Amniotic epithelial cell (primary cell): Measurements from ENCODE around the gene DELE1.

DNA sequence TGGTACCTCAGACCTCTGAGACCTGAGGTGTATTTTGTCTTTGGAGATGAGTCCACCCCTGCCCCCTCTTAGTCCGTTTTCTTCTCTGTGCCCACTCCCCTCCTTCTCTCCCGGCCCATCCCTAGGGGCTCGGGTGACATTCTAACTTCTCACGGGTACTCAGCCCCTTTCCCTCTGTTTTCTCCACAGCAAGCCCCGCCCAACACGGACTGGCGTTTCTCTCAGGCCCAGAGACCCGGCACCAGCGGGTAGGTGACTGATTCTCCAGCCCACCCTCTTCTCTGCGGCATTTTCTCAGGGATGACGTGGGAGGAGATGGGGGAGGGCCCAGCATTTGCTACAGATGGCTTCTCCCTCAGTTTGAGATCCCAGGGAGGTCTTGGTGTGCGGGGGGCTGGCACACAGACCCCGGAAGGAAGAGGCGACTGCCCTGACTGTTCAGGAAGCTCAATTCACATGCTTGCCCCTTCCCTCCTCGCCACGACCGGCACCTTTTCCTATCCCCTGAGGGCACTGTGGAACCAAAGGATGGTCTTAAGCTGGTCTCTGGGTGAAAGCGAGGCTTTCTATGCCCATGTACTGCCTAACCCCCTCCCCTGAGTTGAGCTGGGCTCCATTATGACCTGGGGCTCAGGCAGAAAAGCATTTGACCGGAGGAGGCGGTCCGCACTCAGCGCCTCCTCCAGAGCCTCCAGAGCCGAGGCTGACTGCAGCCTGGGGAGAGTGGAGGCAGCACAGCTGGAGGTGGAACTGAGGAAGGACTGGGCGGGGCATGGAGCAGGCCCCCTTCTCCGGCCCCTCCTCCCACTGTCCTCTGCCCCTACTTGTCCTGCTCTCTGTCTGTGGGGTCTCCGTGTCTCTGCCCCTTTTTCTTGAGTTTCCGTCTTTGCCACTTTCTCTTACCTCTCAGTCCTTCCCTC lies 6.0 kb downstream of the PCDHGC5 start:
- RRBS, result 52% methylated on average over 9 of the region's 27 CpGs

DNA sequence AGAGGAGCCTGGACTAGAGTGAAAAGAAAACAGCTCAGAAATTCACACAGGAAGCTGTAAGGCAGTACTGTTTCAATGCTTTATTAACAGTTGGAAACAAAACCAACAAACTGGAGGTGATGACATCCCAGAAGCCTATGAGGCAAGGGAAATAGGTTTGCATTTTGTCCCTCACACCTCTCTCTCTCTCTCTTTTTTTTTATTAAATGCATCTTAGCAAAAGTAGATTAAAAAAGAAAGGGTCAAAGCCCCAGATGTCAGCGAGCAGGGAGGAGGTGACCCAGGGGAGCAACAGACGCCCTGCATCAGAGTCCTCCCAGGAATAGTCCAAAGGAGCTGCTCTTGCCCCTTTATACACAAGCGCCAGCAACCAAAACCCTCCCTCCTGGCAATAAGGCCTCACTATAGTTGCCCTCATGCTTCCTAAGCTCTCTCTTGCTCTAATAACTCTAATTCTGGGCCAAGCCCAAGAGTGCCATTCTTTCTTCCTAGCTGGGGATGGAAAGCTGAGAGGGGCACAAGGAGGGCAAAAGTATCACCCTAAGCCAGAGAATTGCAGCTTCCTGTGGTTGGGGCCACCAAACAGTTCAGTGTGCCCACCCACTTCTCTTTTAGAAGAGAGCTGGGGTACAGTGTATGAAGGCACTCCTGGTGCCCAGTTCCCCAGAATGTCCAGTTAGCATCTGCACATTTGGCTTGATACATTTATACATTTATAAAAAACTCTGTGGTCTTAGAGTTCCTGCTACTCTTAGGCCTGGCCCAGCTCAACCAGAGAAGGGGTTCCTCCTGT lies 26.3 kb downstream of the PCDHGC5 start:
- RRBS, result no CpG with 5 or more reads among the region's 3 CpGs

GRCh38 chr5:141564047-141564510 lies 54.7 kb downstream of the DIAPH1 start:
- RRBS, result no CpG with 5 or more reads among the region's 4 CpGs

DNA sequence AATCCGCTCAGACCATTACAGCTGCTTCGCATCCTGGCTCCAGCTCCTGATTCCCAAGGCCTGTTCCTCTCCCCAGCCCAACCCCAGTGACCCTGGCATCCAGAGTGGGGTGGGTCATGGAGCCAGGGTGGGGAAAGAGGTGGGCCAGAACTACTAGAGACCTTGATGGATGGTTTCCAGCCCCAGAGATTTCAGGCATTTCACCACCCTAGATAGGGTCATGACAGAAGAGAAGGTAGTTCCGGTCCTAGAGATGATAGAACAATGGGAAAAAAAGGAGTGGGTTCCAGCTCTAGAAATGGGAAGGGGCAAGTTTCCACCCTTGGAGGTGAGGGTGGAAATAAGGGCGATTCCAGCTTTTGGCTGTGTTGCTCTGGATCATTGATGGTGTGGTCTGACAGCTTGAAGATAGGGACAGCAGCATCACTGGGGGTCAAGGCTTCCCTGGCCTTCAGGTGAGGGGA lies 4.3 kb downstream of the RELL2 start:
- RRBS, result no CpG with 5 or more reads among the region's 4 CpGs

DNA sequence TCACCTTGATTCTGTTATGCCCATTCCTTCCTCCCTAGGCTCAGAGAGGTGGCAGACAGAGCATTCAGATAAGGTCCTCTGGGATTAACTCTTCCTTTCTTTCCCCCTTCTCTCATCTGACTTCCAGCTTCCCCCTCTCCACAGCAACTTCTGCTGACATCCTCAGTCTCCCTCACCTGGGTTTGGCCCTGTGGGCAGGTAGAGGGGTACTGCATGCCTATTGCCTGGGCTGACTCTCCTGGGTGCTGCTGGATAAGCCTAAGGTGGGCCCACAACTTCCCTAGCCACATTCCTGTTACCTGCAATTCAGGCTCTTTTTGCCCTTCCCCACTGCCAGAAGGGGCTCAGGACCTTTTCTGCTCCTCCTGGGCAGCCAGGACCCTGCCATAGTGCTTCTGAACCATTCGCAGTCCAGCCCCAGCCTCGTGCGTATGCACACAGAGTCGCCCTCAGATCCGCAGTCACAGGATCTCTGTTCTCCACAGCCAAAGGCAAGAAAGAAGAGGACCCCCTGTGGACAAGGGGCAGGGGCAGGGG lies 83.0 kb downstream of the PCDH1 start:
- RRBS, result no CpG with 5 or more reads among the region's 5 CpGs

- RRBS, result no CpG with 5 or more reads among the region's 11 CpGs
Observed at GRCh38 chr5:141843093-141844312, 34.7 kb downstream of the PCDH1 start.

- RRBS, result no CpG with 5 or more reads among the region's 18 CpGs
Observed at GRCh38 chr5:141862996-141863600, 15.1 kb downstream of the PCDH1 start.

GRCh38 chr5:141870739-141871257 lies 7.4 kb downstream of the PCDH1 start:
- RRBS, result no CpG with 5 or more reads among the region's 4 CpGs

GRCh38 chr5:141923194-141924516 lies at the start of gene DELE1:
Gene DELE1, plus strand, starts transcription at chr5:141923871.
- RRBS, result no CpG with 5 or more reads among the region's 66 CpGs

GRCh38 chr5:141945135-141945775 lies 12.7 kb downstream of the PCDH12 start:
- RRBS, result 38% methylated on average over 4 of the region's 23 CpGs

GRCh38 chr5:142000567-142001399 lies 12.0 kb downstream of the GNPDA1 start:
- RRBS, result no CpG with 5 or more reads among the region's 6 CpGs

DNA sequence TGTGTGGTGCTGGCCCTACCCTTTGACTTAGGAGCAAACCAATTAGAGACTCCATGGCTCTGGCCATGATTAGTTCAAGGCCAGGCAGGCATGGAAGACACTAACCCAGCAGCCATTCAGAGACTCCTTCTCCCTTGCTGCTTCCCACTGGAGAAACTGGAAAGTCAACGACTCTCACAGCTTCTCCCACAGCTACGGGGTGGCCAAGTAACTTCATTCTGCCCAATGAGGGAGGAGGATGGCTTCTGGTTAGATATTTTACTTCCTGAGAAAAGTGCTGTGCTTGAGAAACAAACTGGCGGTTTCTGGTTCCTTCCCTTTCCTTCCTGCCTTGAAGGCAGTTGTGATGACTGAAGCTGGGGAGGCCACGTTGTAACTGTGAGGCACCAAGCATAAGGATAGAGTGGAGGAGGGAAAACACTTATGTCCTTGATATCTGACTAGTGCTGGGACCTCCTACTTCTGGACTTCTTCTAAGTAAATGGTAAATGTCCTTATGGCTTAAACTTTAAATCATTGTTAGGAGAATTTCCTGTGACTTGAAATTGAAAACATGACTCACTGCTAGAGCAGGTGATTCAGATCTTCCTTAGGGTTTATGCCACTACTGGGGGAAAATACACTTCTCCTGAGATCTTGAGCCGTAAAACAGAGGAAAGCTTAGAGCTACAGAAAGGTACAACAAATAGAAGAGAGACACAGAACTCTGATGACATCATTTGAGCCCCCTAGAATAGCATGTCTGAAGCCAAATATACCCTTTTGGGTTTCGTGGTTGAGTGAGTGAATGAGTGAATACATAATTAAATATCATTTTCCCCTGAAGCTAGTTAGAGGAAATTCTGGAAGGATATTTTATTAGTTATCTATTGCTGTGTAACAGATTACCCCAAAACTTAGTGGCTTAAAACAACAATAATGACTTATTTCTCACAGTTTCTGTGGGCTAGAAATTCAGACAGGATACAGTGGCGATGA lies 3.2 kb upstream of the GNPDA1 start:
- RRBS, result no CpG with 5 or more reads among the region's 7 CpGs

GRCh38 chr5:142063666-142064489 lies 44.7 kb upstream of the NDFIP1 start:
- RRBS, result no CpG with 5 or more reads among the region's 14 CpGs

GRCh38 chr5:142132557-142133324 lies 24.2 kb downstream of the NDFIP1 start:
- RRBS, result no CpG with 5 or more reads among the region's 4 CpGs

DNA sequence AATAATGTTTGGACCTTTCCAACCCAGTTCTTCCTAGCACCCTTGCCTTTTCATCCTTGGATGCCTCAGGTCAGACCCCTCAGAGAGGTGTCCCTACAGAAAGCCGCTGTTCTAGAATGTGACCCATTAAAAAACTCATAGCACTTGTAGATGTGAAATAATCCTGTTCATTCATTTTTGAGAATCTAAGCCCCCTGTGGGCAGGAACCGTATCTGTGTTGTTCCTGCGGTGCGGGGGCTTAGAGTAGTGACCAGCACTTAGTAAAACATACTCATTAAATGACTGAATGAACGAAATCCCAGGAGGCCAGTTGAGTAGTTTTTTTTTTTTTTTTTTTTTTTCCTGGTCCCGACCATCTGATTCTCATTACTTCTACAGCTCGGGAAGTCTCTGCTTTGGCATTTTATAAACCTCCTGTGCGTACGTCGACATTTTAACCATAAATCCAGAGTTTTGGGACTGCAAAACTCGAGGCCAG lies 31.4 kb upstream of the SPRY4 start:
- RRBS, result no CpG with 5 or more reads among the region's 11 CpGs

DNA sequence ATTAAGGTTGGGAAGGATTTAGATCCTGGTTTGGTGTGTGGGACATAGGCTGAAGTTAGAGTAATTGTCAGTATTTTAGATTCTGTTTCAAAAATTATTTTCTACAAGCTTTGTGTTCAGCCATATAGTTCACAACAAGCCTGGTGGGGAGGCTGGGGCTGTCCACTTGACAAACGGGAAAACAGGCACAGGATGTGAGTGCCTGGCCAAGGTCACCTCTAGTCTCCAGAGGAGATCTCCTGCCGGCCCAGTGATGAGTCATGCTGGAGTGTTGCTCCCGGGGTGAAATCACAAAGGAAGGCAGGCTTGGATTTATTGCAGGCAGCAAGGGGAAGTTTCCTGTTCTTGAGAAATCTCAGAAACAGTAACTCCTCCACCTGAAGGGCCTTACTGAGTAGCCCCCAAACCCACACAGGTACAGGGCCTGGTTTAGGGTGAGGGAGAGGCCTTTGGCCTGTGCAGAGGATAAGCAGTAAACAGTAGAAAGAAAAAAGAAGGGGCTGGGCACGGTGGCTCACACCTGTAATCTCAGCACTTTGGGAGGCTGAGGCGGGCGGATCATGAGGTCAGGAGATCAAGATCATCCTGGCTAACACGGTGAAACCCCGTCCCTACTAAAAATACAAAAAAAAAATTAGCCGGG lies 38.0 kb upstream of the SPRY4 start:
- RRBS, result no CpG with 5 or more reads among the region's 9 CpGs

GRCh38 chr5:142403553-142404567 lies 79.0 kb upstream of the SPRY4 start:
- RRBS, result no CpG with 5 or more reads among the region's 23 CpGs

GRCh38 chr5:142540973-142541536 lies 144.8 kb downstream of the FGF1 start:
- RRBS, result no CpG with 5 or more reads among the region's 7 CpGs

DNA sequence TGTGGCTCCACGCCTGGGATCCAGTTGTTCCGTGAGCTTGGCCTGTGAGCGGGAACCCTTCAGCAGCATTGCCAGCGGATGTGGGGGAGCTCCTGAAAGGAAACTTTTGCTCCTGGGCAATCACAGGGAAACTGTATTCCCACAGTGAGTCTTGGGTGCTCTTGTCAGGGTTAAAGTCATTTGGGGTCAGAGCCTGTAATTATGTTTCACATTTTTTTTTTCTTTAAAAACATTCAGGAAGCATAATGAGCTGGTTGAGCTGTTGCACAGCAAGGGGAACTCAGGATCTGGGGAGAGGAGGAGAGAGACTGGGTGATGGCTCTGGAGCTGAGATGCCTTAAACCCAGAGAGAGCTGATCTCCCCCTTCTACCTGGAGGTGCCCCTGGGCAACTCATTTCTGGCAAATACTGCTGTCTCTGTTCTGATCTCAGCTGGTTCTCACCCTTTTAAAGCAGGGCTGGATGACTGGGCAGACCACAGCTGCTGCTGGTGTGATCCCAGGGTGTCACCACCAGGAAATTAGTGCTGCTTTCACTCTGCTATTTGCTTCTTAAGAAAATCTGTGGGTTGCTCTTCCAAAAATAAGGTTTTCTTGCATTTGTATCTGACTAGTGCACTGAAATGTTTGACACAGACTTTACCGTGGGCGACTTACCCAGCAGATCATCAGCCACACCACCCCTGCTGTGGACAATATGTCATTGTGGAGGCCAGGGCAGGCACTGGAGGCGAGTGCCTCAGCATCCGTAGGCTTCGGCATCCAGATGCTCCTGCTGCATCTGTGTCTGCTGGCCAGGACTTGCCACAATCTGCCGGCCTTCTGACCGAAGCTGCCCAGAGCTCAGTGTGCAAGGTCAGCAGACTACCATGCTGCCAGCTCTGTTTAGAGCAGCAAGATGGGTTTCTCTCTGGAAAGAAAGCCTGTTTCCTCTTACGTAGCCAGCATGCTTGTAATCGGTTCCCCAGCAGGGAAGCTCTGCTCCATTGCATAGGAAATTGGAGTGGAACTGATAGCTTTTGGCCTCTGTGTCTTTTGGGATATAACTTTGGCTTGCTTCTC lies 13.4 kb downstream of the ARHGAP26 start:
- RRBS, result no CpG with 5 or more reads among the region's 13 CpGs